A375 (cell line): ENCODE data around the gene HDLBP.

GRCh38 chr2:240897729-240898701 is 2.1 kb upstream of the MAB21L4 start:
- RAMPAGE, long total RNA = no peak

- RAMPAGE, long total RNA = no peak
Measured at GRCh38 chr2:240985852-240986370, 12.5 kb upstream of the SNED1 start.

GRCh38 chr2:240998905-240999517 is 593 bp downstream of the SNED1 start:
- RAMPAGE, long total RNA = no peak

DNA sequence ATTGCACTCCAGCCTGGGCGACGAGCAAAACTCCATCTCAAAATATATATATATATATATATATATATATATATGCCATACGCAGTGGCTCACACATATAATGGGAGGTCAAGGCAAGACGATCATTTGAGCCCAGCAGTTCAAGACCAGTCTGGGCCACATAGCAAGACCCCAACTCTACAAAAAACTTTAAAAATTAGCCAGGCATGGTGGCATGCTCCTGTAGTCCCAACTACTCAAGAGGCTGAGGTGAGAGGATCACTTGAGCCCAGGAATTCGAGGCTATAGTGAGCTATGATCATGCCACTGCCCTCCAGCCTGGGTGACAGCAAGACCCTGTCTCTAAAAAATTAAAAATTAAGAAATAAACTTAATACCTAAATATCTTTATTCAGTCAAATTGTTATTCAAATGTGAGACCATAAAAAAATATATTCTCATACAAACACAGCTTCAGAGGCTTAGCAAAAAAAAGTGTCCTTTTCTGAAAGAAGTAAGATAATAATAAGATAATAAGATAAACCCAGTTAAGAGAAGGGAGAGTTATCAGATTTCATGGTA is 44.7 kb downstream of the MTERF4 start:
- RAMPAGE, long total RNA = no peak

- RAMPAGE, long total RNA = no peak
Measured at GRCh38 chr2:241071383-241071994, 30.6 kb downstream of the MTERF4 start.

DNA sequence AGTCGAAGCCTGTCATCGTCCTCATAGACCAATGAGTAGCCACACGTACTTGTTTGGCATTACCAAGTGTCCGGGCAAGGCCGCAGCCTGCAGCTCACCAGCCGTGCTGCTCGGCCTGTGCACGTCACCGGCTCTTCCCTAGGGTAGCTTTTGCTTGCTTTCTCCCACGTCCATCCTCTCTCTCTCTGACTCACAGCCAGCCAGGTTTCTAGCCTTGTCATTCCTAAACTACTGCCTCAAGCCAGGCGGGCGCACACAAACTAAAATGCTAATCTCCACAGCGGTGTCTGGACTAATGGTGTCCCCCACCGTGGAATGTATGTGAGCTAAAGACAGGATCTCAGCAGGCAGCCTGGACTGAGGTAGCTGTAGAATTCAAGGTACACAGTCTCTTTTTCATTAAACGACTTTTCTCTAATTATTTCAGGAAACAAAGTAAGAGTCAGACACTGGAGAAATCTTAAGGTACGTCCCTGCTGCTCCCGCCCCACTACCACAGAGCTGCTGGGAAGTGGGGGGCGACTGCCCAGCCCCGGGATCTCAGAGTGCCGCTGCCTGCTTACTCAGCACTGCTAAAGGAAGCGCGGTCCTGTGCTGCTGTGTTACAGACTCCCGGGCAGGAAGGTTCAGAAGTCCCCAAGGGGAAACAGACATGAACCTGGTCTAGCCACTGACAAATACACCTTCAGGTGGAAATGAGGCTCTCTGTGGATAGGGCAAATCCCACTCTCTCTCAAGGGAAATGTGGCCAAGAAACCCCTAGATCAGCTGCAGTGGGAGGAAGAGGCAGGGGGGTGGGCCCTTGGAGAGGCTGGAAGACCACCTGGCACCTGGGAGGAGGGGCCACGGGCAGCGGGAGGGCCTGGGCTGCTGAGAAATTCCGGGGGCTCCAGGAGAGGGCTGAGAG is 13.9 kb downstream of the MTERF4 start:
- RAMPAGE, long total RNA = no peak

DNA sequence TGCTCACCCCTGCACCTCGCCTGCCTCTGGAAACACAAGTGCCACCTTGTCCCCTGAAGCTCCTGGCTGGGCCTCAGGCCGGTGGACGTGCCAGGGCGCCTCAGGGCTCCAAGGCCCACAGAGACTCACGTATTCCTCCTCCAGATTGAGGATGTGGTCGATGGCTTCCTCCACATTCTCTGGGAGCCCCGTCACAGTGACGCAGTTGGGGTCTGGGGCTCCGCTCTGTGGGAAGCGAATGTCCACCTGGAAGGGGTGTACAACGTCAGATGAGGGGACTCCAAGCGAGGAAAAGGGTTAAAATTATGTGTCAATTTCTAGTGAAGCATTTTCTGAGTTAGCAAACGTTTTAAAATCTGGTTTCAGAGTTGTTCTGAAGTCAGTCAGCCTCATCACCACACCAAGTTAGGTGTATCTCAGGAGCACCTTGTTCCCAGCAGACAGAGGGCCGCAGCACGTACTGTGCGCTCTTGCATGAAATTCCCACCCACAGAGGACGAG is 41.6 kb downstream of the ANO7 start:
- RAMPAGE, long total RNA = no peak

DNA sequence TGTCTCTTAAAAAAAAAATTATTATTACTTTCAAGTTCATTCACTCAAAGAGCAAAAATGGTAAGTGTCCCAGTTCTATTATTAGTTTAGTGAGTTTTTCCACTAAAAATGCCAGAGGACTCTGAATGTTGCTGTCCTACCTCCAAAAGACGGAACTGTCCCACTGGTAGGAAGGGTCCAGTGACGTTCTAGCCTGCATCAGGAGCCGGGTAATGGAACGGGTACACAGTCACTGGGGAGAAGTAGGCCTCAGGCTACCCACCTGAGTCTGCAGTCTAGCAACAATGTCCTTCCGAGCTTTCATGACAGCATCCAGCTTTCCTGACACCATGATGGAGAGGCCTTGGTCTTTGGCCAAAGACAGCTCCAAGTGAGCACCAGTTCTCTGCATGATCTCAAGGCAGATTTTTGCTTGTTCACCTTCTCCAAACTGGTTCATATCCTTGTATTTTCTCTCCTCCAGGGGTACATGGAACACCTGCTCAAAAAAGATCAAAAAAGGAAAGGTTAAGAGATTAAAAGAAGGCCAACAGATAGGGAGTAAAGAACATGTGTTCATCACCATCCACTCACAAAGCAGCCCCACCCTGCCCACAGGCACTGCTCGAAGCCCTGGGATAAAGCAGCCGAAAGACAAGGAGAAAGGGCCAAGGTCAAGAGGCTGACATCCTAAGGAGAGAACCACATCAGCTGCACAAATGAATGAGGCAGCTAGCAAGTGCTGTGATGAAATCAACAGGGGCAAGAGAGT is 52.8 kb downstream of the HDLBP start:
- RAMPAGE, long total RNA = no peak

DNA sequence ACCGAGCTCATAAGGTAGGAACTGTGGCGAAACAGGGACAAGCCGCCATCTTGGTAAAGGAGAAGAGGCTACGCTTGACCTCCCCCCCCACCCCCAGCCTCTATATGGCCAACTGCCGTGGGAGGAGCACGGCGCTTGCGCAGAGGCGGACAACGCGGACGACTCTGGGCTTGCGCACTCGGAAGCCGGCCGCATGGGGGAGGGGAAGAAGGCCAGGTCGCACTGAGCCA is at the start of gene HDLBP:
Gene HDLBP, minus strand, starts transcription at position 76 of the 230 bp plus-strand sequence.
- RAMPAGE, long total RNA = no peak

DNA sequence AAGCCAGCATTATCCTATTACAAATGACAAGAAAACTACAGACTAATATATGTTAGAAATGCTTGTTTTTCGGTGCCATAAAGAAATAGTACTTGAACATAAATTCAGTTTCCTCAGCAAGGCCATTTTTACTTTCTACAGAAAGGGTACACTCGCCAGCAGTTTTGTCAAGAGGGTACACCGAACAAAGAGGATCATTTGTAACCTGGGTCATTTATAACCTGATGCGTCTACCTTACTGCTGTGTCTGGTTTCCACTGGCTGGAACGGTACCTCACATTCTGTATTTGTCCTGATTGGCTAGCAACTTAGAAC is 13.7 kb downstream of the SEPTIN2 start:
- RAMPAGE, long total RNA = no peak

DNA sequence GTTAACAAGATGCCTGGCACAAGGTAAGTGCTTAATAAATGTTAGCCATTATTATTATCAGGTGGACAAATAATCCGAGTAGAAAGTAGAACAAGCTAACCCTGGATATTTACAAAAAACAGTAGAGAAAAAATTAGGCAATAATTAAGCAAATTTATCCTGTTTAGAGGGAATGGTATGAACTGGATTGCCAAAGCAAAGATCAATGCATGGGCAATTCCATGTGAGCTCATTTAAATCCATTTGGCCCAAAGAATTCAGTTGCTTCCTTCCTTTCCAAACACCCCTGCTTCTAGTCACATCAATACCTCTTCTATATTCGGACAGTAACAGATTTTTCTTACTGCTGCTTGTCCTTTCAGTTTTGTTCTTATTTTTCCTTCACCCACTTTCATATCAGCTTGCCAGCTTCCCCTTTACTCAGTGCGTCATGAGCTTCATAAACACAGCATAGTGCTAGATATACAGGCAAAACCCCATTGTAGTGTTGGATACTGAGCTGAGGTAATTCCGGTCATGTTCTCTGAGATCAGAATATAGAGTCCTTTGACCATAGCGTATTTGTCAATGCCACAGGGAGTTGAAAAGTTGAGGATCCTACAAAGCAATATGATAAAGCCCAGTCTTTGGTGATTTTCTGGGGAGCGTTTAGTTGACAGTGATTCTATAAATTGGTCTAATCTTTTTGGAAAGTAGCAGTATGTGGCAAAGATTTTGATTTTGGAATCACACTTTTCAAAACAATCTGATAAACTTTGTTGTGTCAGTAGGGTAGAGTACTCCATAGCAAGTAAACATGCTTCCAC is 2.3 kb downstream of the FARP2 start:
- RAMPAGE, long total RNA = no peak

DNA sequence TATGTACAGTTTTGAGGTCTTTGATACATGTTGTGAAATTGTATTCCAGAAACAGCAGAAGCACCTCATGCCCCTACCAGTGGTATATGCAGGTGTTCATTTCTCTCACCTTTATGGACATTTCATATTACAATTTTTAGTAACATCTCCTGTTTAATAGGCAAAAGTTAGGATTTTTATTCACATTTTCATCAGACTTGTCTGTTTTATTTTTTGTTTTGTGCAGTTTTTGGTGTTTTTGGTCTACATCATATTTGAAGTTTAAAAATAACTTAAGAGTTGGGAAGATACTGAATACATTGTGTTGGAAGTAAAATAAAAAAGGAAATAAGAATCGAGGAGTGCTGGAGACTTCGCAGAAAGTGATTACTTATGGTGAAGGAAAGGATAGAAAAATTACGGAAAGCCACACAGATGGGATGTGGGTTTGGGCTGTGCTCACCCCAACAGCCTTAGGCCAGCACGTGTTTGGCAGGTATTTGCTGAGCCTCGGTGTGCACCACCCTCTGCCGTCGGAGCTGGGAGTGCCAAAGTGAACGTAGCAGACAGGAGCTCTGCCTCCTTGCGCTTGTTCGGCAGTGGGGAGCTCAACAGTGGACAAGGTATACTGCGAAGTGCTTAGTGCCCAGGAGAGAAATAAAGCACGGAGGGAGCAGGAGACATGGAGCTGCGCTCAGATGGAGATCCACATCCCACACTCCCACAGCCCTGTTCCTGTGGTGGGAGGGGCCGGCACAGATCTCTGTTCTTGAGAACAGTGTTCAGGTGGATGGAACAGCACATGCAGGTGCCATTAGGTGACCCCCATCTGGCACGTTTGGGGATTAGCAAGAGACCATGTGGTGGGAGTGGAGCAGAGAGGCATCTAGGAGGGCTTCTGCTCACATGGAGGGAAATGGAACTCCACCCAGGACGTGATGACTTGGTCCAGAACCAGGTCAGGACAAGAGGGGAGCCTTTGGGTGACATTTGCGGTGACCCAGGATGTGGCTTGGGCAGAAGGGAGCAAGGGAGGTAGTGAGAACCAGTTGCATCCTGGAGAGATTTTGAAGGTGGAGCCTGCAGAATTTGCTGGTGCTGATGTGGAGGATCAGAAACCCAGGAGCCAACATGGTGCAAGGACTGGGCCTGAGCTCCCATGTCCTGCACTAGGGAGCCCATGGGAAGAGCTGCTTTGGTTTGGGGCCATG is 27.0 kb downstream of the FARP2 start:
- RAMPAGE, long total RNA = no peak

DNA sequence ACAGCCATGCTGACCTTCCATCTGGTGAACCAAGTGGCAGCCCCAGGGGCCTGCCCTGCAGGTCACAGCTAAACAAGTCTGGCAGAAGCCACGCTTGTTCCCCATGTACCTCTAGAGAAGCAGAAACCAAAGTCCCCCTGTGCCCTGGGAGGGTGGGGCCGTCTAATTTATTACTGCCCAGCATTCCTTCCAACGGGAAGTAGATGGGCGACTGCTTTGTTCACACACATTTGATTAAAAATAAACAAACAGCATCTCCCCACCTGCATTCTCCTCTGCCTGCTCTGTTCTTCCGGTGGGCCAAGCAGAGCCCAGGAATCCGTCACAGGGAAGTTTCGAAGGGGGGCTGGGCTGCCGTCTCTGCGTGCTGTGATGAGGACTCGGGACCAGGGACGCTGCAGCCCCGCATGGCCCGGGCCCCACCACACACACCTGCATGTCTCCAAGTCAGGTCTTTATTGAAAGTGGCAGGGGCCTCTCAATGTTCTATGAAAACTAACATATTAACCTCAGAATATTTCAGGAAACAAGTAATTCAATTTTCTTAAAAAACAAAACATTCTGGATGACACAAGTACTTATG is 13.7 kb downstream of the STK25 start:
- RAMPAGE, long total RNA = no peak

DNA sequence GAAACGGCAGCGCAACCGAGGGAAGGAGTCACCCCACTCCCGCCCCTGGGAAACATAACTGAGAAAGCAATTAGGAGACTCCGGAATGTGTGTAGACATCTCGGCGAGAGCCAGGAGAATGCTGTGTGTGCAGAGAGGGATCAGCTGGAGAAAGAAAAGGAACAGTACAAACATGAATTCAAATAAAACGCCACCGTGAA is 13.4 kb upstream of the BOK start:
- RAMPAGE, long total RNA = no peak

GRCh38 chr2:241619573-241619884 is 17.4 kb downstream of the THAP4 start:
- RAMPAGE, long total RNA = no peak

DNA sequence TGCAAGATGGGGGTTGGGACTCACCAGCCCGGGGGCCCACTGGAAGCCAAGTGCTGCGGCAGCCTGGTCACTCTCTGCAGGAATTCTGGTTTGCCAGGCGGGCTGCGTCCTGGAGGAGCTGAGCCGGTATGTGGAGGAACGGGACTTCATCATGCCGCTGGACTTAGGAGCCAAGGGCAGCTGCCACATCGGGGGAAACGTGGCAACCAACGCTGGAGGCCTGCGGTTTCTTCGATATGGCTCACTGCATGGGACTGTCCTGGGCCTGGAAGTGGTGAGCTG is 9.1 kb downstream of the D2HGDH start:
- RAMPAGE, long total RNA = no peak

- RAMPAGE, long total RNA = no peak
Measured at GRCh38 chr2:241771163-241772112, 5.2 kb upstream of the GAL3ST2 start.

DNA sequence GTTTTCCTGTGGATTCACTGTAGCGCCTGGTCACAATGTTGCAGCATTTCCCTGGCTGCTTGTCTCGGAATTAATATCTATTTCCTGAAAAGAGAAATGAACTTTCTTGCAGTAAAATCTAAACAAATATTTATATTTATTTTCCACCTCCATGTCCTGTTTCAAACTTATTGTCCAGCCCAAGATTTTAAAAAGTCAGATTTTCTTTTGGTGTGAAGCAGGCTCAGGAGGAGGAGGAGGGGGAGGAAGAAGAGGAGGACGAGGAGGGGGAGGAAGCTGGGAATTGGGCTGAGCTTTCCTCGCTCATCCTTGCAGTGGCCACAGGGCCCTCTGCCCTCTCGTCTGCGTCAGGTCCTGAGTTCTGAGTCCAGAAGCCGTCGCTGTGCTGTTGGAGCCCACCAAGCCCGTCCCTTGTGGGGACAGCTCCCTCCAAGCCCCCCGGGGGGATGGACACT is 430 bp upstream of the GAL3ST2 start:
- RAMPAGE, long total RNA = no peak

- RAMPAGE, long total RNA = no peak
Measured at GRCh38 chr2:241807997-241808381, 1.0 kb upstream of the NEU4 start.

GRCh38 chr2:241866349-241867254 is 2.9 kb upstream of the RTP5 start:
- RAMPAGE, long total RNA = no peak